RPMI7951 (cell line): ENCODE measurements around a stretch of chr2.

GRCh38 chr2:190934858-190935442 lies 54.3 kb downstream of the GLS start:
- RAMPAGE, long total RNA = no peak

DNA sequence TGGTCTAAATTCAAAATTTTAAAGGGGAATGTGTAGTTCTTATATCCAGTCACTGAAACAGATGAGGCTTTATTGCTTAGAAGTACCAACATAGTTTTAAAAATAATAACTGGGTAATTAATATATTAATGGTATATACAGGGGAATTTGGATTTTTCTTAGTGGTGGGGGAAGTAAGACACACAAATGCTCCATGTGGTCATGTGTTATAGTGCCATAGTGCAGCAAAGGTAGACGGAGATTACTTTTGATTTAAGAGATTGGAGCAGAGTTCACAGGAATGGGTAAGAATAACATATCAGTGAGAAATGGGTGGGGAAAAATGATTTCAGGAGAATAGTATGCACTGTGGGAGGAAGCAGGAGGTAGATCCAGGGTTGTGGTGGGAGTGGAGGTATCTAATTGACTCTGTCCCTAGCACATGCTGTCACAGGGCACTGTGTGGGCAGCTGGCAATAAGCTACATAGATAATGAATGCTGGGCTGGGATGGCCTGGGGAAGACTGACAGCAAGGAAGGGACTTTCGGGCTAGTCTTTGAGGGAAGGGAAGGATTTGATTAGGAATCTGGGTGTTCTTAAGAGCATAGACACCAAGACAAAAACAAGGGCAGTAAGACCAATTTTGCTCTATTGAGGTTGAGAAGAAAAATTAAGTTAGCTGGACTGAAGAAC lies 65.3 kb downstream of the STAT1 start:
- RAMPAGE, long total RNA = no peak

DNA sequence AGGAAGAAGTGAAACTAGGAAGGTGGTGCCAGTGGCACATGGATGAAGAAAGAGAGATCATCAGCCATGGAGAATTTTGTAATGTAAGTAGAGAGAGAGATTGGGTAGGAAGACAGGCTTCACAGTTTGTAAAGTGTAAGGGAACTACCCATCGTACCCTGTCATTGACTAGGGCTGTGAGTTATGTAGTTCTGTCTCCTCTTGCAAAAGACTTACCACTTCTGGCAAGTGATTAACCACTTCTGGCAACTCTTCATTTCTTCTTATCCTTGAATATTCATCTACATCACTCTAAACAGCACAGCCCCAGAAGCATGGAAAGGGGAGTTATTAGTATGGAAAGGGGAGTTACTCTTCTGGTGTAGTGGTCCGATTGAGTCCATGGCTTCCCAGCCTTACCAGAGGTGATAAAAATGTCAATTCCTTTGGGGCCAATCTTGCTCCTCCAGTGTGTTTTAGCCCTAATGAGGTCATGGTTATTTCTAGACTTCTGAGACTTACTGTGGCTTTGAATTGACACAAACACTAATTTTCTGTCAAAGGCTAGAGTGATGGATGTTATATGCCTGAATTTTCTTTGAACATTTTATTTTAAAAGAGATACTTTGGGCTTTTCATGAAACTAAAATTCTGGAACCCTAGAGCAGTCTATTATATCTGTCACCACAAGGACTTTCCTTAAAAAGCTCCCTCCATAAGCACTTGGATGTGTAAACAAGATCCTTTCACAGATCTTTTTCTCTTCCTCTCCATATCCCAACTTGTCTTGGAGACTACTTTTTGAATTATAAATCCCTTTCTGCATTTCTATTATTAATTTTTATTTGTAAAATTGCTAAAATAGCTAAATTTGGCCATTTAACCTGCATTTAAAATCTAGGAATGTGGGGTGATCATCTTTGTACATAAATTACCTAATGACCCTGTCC lies 51.8 kb downstream of the STAT1 start:
- RAMPAGE, long total RNA = no peak

DNA sequence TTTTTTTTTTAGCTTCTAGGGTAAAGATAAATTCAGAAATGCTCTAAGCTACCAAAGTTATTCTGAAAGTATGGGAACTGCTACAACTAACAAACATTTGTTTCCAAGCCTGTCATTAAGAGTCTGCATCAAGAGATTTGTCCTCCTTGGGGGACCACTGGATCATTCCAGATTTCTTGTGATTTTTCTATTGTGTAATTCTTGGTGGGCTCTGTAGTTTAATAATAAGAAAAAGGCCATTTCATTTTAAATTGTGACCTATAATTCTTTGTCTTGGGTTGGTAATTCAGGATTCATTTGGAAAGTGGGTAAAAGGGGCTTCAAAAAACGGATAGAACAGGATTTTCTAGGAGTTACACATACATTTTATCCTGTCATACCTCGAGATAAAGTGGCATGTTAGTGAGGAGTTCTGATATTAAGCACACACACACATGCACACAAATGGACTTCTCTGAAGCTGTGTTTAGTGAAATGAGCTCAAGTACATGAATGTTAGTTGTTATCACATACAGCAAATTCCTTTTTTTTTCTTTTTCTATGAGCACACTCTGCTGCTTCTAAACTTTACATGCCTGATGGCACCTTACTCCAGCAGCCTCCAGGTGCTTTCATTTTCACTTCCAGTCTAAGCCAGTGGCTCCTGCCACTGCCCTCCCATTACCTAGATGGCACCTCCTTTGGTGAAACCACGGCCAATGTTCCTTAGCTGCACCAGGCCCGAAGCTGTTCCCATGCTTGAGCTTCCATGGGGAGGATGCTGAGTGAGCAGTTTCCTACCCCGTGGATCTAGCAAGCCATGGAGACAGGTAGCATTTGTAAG lies 49.9 kb downstream of the STAT1 start:
- RAMPAGE, long total RNA = no peak

DNA sequence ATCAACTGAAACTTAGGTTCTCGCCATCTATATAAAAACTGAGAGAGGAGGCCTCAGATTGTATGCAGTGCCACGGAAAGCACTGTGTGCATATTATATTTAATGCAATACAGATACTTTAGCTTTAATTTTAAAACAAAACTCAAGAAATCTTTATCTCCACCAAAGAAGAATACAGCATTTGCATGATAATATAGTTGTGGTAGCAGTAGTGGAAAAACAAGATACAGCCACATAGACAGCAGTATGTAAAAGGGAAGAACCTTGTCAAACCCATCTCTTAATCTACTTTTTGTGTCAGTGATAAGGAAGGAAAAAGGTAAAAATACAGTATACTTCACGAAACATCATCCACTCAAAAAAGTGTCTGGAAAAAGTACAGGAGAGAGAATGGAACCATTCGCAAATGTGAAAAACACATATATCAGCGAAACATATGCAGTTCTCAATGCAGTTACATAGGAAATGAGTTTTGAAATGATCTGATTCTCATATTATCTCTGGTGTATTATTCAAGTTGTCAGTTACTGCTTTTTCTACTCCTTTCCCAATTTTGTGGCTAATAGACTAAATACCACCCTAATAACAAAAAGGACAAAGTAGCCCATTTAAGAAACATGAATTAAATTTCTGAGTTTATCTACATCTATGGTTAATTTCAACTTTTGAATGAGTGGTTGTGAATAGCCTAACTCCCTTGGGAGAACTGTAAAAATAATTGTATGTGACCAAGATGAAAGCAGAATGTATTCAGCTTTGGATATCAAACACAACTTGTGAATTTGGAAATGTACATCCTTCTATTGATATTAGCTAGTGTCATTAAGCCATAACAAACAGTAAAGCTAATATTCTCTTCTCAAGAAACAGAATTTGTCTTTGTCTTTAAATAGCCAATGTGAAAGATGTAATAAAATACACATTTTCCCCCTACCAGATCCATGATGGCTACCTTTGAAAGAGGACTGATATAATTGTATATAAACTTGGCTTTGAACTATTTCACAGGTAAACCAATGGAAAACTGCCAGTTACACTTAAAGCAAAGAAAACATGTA lies 44.4 kb downstream of the STAT1 start:
- RAMPAGE, long total RNA = no peak

GRCh38 chr2:190994046-190994419 lies 19.9 kb downstream of the STAT1 start:
- RAMPAGE, long total RNA = no peak

GRCh38 chr2:190999159-190999496 lies 14.8 kb downstream of the STAT1 start:
- RAMPAGE, long total RNA = no peak

- RAMPAGE, long total RNA = no peak
Observed at GRCh38 chr2:191020737-191021557, 7.0 kb upstream of the STAT1 start.

DNA sequence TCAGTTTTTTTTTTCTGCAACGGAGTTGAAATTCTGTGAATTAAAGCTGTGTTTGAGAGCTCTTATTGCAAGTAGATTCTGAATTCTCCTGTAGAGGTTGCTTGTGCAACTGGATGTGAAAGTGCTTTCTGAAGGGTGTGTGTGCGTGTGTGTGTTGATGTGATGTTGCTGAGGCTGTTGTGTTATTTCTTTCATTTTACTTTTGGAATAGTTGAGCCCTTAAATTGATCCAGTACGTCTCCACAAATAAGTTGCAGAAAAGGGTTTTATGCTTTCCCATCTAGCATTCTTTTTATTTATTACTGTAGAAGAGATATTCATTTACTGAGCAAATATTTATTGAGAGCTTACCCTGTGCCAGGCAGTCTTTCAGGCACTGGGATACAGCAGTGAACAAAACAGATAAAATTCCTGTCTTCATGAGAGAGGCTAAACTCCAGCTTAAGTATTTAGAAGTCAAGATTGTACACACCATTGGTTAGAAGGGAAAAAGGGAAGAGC lies 58.0 kb downstream of the MYO1B start:
- RAMPAGE, long total RNA = no peak

GRCh38 chr2:191325182-191325785 lies 80.1 kb downstream of the MYO1B start:
- RAMPAGE, long total RNA = no peak

DNA sequence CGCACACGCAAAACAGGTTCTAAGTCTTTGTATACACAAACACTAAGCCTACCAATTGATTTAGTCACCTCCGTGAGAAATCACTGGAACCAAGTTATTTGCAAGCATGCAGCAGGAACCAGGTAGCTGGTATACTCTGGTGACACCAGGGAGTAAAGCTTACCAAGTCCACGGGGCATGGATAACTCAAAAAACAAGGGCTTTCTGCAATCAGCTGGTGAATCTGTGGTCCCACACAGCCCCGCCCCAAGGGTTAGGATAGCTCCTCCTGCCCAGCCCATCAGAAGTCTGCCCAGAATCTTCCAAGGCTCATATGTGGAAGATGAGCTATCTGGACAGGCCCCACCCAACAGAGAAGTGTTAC lies 39.5 kb upstream of the NABP1 start:
- RAMPAGE, long total RNA = no peak

- RAMPAGE, long total RNA = no peak
Observed at GRCh38 chr2:191690106-191690567, 12.2 kb downstream of the NABP1 start.

DNA sequence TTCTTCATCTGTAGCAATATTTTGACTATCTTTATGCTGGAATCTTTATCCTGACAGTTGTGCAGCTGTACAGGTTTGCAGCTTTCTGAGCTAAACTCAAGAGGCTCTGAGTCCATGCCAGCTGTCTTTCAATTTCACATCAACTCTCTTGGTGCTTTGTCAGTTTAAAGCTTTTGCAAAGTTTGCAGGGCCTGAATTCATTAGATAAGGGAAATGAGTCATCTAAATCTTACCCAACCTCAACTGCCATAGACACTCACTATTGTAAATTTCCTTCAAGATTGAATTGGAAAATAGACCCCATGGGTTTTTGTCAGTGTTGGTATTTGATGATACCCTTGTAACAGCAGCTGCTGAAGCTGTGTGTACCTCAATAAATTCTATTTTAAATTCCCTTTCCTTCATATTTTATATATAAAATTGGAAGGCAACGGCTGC lies 170.0 kb upstream of the SLC39A10 start:
- RAMPAGE, long total RNA = no peak

GRCh38 chr2:195533766-195534739 lies 123.0 kb upstream of the SLC39A10 start:
- RAMPAGE, long total RNA = no peak

- RAMPAGE, long total RNA = no peak
Observed at GRCh38 chr2:195613764-195614458, 43.1 kb upstream of the SLC39A10 start.

GRCh38 chr2:196140669-196141067 lies 30.7 kb downstream of the STK17B start:
- RAMPAGE, long total RNA = no peak

GRCh38 chr2:196172495-196172948 lies 1.1 kb upstream of the STK17B start:
- RAMPAGE, long total RNA = no peak

GRCh38 chr2:196176891-196177550 lies 5.6 kb upstream of the STK17B start:
- RAMPAGE, long total RNA = no peak

DNA sequence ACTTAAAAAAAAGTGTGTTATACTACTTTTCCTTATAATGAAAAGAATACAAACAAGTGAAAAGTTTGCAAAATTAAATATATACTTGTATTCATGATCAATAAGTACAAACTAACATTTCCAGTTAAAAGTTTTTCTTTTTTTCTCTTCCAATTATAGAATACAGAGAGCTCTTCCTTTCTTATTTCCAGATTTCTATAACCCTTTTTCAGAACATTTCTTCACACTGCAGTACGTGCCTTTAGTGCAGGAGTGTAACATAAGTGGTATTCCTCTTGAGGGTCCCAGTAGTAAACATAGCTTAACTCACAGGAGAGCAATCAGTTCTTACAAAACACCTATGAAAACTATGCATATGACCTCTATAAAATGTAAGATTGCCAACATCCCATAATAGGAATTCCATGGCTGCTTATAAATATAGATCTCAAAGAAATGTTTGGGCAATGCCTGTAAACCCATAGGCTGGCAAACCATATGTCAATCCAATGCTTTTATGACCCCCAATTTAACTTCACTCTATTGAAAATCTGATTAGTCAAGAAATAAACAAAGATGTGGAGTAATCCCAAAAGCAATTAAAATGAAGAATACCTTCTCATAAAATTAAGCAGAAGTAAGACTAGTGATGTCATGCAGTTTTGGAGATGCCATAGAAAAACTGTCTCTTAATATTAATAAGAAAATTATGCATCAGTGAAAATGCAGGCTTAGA lies 28.0 kb upstream of the STK17B start:
- RAMPAGE, long total RNA = no peak

- RAMPAGE, long total RNA = no peak
Observed at GRCh38 chr2:196213059-196214278, 42.1 kb upstream of the STK17B start.